Measurements from ENCODE around the gene RNF8.

DNA sequence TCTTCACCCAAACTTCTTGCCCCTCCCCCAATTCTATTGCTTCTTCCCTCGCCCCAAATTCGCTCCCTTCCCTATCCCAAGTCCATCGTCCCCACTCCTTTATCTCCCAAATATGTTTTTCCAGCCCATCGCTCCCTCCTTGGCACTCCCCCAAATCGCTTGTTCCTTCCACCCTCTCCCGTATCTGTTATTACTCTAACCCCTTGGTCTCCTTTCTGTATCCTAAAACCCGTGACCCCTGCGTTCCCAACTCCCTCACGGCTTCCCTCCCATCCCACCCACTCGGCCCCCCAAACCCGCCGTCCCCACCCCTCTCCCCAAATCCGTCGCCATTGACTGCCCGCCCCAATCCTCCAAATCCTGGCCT, 578 bp downstream of the MTCH1 start:
- PRO-cap, result no peak

GRCh38 chr6:36997759-36999102, 7.2 kb upstream of the FGD2 start:
- PRO-cap, result unidirectional peak, minus-strand start at chr6:36998530

DNA sequence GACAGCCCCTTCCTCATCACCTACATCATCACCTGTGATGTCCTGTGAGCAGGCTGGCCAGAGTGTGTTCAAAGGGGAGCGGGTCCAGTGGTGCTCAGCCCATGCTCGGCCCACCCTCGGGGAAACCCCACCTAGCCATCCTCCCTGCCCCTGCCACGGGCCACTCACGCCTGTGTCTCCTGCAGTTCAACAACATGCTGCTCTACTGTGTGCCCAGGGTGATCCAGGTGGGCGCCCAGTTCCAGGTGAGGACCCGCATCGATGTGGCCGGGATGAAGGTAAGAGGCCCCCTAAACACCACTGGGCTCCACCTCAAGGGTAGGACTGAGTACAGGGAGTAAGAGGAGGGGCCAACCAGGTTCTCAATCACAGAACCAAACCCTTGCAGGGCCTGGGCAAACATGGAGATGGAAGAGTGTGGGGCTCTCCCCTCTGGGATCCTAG, 10.2 kb downstream of the FGD2 start:
- PRO-cap, result no peak

DNA sequence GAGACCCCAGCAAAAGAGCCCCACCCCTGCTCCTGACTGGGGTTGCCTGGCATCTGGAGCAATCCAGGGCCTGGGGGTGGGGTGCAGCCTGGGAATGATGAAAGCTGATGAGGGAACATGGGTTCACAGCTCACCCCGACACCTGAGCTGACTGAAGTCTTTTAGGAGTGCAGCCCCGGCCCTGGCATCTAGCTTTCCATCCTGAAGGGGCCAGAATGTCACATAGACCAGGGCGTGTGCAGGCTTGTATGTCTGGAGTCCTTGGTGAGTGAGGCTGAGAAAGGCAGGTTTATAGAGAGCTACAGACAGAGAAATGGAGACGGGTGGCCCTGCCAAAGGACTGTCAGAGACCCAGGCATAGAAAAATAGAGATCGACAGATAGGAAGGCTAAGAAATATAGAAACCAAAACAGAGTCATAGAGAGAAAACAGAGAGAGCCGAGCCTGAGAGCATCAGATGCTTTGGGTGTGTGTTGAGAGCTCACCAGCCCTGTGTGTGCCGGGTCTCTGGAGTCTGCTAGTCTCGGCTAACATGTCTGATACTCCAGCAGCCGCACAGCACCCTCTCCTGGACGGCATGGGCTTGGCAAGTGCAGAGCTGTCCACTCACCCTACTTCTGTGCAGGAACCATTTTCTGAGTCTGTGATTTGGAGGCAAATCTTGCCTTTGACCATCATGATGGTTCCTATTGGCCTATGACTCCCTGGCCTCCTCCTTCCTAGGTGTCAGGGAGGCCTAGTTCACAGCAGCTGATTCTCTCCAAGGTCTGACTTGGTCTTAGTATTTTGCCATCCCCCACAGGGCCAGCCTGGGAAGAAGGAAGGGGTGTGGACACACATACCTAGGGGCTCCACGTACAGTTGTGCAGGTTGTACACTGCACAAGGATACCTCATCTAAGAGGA, 12.6 kb downstream of the FGD2 start:
- PRO-cap, result no peak

- PRO-cap, result no peak
Measured at GRCh38 chr6:37059272-37060259, 54.1 kb downstream of the FGD2 start.

GRCh38 chr6:37109697-37110598, 60.0 kb upstream of the PIM1 start:
- PRO-cap, result no peak

- PRO-cap, result unidirectional peak, minus-strand start at chr6:37172056; bidirectional peak, plus-strand start at chr6:37172460, minus-strand start at chr6:37172188
Measured at GRCh38 chr6:37172005-37172331, 2.0 kb downstream of the PIM1 start.

DNA sequence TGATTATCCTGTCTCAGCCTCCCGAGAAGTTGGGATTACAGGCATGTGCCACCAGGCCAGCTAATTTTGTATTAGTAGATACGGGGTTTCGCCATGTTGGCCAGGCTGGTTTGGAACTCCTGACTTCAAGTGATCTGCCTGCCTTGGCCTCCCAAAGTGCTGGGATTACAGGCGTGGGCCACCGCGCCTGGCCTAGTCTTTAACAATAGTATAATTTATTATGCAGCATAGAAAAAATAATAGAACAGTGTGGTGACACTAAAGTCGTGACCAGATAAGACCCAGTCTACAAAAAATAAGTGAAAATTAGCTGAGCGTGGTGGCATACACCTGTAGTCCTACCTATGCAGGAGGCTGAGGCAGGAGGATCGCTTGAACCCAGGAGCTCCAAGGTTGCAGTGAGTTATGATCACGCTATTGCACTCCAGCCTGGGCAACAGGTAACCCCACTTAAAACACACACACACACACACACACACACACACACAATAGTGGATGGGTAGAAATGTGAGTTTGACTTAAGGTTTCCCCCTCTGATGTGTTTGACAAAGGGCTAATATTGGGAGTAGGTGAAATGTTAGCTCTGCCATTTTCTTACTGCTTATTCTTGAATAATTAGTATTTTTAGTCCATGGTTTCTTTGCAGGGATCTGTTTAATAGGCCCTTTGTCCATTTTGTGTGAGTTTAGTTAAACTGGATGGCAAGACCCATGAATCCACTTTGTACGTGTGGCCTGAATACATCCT, 6.6 kb downstream of the PIM1 start:
- PRO-cap, result no peak

- PRO-cap, result no peak
Measured at GRCh38 chr6:37187111-37187817, 17.3 kb downstream of the PIM1 start.

- PRO-cap, result no peak
Measured at GRCh38 chr6:37308506-37308833, 45.3 kb upstream of the RNF8 start.

DNA sequence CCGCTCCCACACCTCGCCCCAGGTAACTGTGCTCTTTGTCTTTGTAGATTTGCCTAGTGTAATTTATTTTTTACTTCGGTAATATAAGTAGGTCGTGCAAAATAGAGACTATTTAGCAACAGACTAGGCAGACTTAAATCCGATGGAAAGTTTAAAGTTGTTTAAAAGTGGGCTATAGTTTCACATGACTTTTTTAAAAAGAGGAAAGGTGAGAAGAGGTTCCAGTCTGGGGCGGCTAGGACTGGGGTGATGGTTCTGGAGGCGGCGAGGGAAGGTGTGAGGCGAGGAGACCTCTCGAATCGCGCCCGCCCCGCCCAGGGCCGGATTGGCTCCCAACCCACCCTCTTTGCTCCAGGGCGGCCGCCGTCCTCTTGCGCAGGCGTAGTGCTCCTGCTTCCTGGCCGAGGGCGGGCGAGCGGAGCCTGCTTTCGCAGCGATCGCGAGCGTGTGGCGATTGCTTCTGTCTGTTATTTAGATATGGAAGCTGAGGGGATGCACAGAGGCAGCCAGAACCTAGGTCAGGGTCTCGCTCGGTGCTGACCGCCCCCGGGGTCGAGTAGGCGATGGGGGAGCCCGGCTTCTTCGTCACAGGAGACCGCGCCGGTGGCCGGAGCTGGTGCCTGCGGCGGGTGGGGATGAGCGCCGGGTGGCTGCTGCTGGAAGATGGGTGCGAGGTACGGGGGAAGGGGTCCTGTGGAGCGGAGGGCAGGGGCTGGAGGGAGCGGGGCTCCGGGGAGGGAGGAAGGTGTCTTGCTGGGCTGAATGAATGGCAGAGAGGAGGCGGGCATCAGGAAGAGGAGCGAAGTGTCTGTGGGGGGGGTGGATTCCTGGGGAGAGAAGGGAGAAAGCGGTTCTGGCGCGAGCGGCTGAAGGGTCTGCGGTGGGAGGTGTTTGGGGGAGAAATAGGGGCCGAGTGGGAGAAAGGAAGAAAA, at the start of gene RNF8:
RNF8 (plus strand) TSS at position 382 of the 932 bp plus-strand sequence.
- PRO-cap, result bidirectional peak, plus-strand start at position 393 of the sequence, minus-strand start at position 318 of the sequence

DNA sequence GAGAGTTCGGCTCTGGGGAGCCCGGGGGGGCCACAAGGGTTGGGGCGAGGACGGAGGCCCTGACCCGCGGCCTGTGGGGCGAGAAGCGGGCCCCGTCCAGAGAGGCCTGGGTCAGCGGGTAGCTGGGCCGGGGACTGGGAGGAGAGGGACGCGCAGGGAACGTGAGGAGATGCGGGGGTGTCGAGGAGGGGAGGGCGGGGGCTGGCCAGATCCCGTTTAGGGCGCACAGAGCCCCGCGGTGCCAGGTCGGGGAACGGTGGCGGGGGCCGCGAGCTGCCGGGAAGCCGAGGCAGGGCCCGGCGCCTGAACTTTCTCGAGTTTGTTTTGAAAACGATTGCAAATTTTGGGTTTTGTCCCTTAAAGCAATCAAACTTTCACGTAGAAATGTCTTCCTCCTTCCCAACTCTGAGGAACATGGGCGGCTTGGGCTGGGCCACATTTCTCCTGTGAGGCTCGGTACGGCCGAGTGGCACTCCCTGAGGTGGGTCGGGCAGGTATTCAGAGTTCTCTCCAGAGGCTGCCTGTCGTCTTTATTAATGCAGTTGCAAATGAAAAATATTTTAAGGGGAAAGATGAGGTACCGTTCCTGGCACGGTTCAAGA, 852 bp downstream of the RNF8 start:
- PRO-cap, result bidirectional peak, plus-strand start at position 244 of the sequence, minus-strand start at position 136 of the sequence

GRCh38 chr6:37501782-37502455, 2.2 kb upstream of the CCDC167 start:
- PRO-cap, result no peak

- PRO-cap, result no peak
Measured at GRCh38 chr6:37507889-37508482, 8.3 kb upstream of the CCDC167 start.

DNA sequence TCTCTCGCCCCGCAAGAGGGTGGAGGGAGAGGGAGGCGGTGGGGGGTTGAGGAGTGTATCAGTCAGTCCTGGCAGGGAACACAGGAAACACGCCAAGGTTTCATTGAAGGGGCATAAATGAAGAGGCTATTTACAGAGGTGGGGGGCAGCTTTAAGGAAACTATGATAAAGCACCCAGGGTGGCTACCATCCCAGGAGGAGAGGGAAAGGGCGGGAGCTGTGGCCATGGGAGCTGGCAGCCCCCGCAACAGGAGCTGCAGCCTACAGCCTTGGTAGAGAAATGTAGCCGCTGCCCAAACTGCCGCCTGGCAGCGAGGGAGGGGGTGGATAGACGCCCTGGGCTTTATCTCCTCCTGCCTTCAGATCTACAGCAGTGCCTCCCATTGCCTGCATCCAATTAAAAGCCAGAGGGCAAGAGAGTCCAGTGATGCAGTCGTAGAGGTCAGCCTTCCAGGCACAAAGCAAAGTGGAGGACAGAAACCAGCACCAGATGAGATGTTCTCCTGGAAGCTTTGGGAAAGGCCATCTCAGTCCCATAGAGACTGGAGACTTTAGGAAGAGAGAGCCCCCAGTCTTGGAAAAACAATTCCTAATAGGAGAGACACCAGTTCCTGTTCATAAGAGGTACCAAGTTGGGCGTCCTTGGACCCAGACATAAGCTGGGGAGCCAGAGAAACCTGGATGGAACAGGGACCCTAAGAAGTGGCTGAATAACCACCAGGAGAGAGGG, 34.9 kb upstream of the ZFAND3 start:
- PRO-cap, result no peak

- PRO-cap, result bidirectional peak, plus-strand start at chr6:37818852, minus-strand start at chr6:37818674; unidirectional peak, minus-strand start at chr6:37818982
Measured at GRCh38 chr6:37818127-37819276, 1.0 kb upstream of the ZFAND3 start.

DNA sequence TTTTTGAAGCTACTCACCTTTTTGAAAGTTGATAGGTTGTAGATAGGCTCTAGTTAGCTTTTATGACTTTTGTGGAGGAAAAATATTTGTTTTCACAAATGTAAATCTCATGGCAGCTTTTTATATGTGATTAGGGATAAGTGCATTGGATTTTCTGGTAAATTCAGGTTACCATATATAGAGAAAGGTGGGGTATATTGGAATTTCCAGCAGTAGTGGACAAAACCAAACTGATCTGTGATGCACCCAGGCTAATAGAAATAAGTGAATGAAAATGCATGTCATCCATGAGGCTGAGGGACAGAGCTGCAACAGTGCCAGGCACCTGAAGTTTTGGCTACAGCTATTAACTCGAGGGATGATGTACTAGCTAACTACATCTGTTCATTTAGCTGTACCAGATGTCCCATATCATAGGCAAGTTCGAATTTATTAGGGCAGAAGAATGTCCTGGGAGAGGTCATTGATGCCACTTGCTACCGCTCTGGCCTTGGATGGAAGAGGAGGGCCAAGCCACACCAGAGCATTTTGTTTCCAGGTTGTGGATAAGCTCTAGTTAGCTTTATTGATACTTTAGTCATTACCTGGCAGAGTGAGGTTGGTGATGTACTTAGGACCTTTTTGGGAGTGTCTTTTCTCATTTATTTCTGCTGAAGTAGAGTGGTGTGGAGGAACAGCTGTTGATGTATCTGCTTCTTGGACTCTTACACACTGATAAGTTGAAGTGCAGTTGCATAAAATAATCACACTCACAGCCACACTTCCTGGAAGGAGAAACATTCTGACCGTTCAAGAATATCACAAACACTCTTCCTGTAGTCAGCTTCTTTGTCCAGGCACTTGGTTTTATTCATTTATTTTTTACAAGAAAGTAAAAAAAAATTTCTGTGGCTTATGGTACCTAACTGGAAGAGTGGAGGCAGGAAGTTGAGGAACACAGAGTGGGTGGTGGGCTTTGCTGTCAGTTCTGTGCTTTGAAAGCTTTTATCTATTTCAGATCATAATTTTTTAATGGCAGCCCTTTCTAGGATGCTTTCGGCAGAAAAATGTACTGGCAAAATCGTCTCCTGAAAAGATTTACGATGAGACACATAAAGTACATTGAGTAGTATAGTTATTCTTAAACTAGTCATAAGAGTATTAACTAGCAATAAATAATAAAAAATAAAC, 8.2 kb downstream of the ZFAND3 start:
- PRO-cap, result no peak

GRCh38 chr6:37848567-37849382, 29.2 kb downstream of the ZFAND3 start:
- PRO-cap, result no peak

DNA sequence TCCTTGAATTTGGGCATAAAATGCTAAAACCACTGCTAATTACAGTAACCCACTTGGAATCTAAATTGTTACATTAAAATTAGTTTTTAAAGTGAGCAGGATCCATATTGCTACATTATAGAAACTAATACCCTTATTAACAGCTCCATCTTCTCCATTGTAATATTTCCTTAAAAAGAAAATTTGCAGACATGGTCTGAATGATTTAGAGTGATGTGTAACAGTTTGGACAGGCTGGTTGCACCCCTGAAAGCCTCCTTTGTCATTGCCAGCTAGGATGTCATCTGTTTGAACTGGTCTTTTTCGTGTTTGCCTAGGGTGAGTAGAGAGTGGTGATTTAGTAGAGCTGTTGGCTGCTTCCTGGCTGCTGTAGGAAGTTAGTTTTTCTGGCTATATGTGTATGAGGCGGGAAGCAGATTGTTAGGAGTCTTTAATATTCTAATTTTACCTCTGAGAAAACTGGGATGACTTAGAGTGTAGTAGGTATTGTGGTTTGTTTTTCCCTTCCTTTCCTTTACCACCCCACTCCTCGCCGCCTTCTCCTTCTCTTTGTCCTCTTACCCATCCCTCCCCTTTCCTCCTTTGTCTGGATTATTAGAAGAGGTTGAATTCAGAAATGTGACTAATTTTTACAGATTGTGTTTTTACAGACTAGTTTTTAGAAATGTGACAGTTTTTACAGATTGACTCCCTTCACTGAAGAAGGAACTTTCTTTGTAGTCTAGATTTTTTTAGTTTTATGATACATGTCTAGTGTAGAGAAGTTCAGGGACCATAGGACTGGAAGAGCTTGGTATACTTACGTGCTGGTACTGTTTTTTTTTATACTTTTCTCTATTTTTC, 101.3 kb downstream of the ZFAND3 start:
- PRO-cap, result no peak

GRCh38 chr6:37962228-37963025, 142.9 kb downstream of the ZFAND3 start:
- PRO-cap, result no peak